Skeletal muscle satellite cell (primary cell): ENCODE results near the genes LIMS2 and UGGT1.

DNA sequence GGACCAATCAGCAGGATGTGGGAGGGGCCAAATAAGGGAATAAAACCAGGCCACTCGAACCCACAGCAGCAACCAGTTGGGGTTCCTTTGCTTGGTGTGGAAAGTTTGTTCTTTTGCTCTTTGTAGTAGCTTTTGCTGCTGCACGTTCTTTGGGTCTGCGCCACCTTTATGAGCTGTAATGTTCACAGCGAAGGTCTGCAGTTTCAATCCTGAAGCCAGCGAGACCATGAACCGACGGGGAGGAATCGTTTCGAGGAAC lies 14.2 kb downstream of the GPR17 start:
- CAGE, long polyA plus RNA = no peak

GRCh38 chr2:127675366-127676048 lies at the start of gene LIMS2:
TSS of gene LIMS2 (minus strand) at chr2:127675530.
- CAGE, long polyA plus RNA = no peak

DNA sequence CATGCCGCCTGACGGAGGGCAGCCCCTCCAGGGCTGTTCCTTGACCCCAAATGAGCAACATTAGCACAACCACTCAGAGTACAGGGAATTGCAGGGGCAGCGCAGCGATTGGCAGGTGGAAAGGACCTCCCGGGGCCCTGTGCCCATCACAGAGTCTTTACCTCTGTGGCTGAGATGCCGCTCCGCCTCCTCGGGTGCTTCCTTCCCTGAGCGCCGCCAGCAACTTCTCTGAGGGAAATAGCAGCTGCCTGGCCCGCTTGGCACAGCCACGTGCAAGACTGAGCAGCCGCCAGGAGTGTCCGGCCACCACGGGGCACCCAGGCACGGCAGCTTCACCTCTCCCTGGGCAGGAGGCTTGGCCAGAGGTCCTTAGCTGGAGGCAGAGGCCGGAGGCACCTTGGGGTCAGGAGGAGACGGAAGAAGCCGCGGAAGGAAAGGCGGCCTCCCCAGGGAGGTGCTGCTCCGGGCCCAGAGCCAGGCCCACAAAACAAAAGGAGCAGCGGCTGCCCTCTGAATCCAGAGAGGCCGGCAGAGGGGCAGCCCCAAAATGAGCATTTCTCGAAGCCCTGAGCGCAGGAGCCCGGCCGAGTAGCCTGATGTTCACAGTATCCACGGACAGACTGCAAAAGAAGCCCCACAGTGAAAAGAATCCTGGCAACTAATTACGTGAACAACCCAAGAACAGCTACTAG lies 6.0 kb upstream of the LIMS2 start:
- CAGE, long polyA plus RNA = no peak

- CAGE, long polyA plus RNA = no peak
Observed at GRCh38 chr2:127747629-127748962, 46.8 kb downstream of the SFT2D3 start.

DNA sequence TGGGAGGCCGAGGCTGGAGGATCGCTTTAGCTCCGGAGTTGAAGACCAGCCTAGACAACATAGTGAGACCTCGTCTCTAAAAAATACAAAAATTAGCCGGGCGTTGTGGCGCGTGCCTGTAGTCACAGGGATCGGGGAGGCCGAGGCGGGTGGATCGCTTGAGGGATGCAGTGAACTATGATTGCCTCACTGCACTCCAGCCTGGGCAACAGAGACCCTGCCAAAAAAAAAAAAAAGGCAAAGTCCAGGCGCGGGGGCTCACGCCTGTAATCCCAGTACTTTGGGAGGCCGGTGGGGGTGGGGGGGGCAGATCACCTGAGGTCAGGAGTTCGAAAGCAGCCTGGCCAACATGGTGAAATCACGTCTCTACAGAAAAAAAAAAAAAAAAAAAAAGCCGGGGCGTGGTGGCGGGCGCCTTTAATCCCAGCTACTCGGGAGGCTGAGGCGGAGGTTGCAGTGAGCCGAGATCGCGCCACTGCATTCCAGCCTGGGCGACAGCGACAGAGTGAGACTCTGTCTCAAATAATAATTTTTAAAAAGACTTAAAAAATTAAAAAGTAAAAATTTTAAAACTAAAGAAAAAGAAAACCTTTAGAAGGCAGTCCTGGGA lies 1.2 kb upstream of the POLR2D start:
- CAGE, long polyA plus RNA = no peak

DNA sequence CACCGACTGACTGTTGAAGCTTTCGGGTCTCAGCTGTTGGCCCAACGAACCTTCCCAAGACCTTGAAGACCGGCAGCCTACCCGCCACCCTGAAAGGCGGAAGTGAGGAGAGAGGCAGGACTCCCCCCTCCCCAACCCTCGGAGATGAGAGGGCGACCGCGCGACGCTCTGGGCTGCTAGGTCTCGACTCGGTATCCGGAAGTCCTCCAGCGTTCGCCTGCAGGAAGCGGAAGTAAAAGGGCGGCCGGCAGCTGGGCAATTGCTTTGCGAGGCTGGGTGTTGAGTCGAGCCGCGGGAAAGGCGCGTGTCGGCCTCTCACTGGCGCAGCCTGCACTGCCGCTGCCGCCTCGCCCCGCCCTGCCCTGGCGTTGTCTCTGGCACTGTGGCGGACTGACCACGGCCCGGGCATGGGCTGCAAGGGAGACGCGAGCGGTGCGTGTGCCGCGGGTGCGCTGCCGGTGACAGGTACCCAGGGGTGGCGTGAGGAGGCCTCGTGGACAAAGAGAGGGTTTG lies at the start of gene UGGT1:
UGGT1 (plus strand) TSS at position 250 of the 513 bp plus-strand sequence.
- CAGE, long polyA plus RNA = no peak

- CAGE, long polyA plus RNA = no peak
Observed at GRCh38 chr2:128292368-128292918, 26.2 kb downstream of the HS6ST1 start.

DNA sequence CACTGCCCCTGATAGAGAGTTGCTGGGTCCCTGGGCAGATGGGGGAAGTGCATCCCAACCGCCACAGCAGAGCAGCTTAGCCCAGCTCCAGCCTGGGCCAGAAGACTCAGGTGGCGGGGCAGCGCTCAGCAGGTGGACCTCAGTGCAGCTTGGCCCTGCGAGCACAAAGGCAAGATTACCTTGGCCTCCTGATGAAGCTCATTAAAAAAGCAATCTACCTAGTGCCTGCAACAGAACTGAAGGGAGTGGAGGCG lies 3.1 kb downstream of the HS6ST1 start:
- CAGE, long polyA plus RNA = no peak

DNA sequence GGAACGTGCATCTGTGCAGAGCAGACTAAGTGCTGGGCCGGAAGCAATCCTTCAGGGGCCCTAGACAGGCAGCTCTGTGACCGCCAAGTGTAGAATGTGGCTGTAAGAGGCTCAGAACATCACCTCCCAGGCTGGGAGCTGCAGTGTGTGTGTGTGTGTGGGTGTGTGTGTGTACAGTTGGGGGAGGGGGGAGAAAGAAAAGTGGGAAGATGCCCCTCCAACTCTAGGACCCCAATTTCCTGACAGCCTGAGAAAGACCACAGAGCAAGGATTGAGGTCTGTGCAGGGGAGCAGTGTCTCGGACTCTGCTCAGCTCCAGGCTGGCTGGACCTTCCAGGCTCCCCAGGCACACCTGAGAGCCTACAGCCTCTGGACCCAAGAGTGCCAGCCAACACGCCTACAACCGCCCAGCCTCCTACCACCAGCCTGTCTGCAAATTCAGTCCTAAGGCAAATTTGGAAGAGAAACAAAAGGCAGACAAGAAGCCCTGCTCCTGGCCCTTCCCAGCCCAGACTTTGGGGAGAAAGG lies 2.1 kb downstream of the HS6ST1 start:
- CAGE, long polyA plus RNA = no peak

DNA sequence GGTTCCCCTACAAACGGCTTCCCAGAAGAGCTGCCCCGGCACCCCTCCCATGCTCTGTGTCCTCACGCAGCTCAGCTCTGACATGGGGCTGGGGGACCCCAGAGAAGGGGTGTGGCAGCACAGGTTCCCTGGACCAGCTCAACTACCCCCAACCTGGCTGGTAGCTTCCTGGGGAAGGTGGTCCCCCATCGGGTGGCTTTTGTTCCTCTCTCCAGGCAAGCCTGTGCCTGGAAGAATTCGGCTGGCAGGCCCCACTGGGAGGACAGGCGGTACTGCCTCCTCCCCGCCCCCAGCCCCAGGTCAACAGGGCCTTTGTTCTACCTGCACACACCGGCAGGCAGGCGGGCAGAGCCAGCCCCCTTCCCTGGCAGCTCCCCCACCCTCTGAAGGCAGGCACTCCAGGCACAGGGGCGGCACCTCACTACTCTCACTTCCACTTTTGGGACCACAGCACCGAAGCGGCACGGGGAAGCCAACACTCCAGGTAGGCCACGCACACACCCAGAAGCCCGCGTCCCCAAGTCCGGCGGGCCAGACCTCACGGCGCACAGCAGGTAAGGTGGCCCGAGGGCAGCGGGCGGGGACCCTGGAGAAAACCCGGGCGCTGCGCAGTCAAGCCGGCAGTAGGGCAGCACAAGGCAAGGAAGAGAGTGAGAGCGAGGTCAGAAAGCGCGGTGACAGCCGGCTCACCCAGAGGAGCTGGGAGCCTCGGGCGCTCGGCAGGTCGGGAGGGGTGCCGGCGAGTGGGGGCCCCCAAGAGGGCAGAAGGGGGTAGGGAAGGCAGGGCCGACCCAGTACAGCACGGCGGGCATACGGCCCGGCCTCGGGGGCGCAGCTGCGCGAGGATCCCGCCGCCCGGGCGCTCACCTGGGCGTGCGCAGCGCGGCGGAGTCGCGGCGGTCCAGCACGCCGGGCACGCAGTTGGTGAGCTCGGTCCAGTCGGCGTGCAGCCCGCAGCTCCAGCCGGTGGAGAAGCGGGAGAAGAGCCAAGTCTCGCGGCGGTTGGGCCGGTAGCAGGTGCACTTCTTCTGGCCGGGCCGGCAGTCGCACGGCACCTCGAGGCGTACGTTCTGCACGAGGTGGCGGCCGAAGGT lies 1.2 kb downstream of the HS6ST1 start:
- CAGE, long polyA plus RNA = no peak

DNA sequence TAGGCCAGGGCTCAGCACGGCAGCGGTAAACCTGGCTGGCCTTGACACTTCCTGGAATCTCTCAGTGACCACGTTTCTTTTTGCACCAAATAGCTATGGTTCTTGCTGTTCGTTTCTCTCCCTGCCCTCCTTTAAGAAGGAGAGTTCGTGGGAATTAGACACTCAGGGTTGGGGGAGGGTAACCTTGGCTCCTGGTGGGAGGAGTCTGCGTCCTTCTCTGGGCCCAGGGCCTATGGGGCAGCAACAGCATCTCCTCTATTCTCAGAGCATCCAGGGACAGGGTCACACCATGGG lies 5.1 kb upstream of the HS6ST1 start:
- CAGE, long polyA plus RNA = no peak

DNA sequence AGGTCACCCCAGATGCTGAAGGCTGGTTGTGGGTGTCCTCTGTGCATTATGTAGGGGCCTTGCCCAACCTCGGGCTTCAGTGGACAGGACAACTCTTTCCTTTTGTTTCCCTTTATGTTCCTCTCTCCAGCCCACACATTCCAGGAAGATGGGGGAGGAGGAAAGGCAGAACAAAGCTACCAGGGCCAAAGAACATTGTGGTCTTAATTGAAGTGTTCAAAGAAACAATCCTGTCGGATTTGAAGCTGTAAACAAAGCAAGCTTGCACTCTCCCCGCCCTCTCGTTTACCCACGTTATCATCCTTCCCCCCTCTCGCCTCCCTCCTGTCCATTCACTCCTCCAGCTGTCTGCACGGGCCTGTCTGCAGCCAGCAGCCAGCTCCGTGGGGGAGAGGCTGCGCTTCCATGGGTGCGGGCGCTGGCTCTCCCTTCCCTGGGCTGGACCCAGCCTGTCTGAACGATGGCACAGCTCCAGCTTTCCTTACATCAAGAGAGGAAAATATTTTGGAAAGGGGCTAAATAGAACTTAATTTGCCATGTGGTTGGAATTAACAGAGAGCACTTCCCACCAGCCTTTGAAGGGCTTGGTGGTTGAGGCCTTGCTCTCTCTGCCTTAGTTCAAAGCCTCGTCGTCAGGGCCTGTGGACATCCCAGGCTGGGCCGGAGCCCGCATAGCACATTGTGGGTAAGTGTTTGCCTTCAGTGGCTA lies 60.5 kb upstream of the HS6ST1 start:
- CAGE, long polyA plus RNA = no peak

DNA sequence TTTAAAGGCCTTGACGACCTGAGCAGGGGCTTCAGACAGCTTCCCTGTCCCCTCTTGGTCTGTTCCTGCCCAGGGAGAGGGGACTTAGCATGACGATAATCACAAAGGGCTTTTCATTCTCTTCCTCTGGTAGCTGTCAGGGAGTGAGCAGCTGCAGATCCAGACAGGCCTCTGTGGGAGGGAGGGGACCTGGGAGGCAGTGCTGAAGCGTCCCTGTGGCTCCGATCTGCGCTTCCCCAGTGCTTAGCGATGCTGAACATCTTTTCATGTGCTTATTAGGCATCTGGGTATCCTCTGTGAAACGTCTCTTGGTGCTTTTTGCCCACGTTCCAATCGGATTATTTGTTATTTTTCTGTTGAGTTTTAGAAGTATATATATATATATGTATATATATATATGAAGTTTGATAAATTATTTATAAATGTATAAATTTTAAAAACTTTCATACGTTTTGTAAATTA lies 78.0 kb upstream of the HS6ST1 start:
- CAGE, long polyA plus RNA = no peak

DNA sequence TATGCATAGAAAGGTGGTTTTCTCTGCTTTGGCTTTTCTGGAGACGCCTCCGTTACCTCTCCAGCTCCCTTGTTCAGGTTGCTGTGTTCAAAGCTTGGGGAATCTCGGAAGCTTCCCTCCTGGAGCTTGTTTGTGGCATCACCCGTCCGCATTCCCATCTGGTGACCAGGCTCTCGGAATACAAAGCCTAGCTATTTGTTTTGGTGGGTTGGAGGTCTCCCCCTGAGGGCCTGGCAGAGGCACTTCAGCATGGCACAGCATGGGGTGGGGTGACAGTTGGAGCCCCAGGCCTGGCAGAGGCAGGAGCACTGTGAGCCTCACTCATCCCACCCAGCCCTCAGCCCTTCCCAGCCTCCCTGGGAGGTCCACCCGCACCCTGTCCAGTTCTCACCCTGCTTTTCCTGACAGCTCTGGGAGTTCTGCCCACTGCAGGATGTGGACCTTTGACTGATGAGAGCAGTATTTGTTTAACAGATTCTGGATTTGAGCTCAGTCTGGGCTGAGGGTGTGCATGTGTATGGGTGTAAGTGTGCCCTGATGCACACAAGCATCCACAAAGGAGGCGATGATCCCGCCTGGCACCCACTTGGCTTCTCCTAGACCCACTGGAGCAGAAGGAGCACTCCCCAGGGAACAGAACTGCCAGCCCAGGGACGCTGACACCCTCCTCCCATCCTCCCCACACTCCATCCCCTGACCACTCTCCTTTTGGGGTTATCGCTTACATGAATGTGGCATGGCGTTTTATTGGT lies 107.4 kb upstream of the HS6ST1 start:
- CAGE, long polyA plus RNA = no peak

- CAGE, long polyA plus RNA = no peak
Observed at GRCh38 chr2:128438023-128438322, 119.3 kb upstream of the HS6ST1 start.

- CAGE, long polyA plus RNA = no peak
Observed at GRCh38 chr2:128690317-128690889, 371.7 kb upstream of the HS6ST1 start.

GRCh38 chr2:129483358-129483666 lies 496.2 kb upstream of the RAB6C start:
- CAGE, long polyA plus RNA = no peak

DNA sequence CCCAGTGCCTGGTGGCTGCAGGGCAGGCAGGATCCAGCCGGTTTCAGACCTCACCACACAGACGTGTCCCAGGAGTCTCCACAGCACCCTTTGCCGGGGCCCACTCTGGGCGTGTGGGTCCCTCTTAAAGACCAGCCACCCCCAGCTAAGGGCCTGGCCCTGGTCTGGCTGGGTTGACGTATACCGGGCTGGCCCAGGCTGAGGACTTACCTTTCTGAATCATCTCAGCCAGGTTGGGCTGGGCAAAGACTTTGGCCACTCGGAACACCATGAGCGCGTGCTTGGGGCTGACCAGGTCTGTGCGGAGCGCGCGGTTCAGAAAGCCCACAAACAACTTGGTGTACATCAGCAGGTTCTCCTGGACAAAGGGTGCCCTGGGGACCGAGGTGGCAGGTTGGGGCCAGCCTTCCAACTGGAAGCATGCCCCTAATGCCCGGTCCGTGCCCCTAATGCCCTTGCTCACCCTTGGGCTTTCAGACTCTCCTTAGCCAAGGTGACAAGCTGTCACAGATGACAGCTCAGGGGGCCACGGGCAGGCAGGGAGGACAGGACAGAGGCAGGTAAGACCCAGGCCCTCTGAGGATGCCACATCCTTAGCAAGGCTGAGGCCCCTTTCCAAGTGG lies 10.1 kb upstream of the CCDC74B start:
- CAGE, long polyA plus RNA = no peak

DNA sequence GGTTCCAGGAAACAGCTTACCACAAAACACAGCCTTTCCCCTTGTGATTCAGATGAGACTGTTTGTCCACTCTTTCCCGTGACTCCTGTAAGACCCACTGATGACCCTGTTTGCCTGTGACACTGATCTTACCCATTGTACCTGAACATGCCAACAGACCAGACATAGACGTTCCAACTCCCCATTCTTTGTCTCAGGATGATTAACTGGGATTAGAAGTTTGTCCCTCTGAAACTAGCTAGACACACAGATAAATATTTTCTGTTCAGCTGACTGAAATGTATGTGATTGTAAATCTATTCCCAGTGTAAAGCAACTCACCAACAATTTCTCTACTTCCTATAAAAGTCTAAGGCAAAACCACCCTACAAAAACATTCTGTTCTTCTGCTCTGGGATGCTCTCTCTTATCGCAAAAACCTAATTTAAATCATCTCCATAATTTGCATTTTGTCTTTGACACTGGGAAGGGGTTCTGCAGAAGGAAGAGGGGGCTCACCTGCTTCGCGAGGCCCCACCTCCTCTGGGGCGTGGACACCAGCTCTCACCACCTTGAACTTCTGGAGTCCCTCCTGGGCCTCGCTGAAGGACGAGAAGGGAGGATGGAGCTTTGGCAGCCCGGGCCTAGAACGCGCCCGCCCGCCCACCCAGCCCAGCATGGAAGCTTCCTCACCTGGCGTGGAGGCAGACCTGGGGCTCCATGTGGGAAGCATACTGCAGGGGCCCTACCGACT lies 629 bp downstream of the CCDC115 start:
- CAGE, long polyA plus RNA = no peak

DNA sequence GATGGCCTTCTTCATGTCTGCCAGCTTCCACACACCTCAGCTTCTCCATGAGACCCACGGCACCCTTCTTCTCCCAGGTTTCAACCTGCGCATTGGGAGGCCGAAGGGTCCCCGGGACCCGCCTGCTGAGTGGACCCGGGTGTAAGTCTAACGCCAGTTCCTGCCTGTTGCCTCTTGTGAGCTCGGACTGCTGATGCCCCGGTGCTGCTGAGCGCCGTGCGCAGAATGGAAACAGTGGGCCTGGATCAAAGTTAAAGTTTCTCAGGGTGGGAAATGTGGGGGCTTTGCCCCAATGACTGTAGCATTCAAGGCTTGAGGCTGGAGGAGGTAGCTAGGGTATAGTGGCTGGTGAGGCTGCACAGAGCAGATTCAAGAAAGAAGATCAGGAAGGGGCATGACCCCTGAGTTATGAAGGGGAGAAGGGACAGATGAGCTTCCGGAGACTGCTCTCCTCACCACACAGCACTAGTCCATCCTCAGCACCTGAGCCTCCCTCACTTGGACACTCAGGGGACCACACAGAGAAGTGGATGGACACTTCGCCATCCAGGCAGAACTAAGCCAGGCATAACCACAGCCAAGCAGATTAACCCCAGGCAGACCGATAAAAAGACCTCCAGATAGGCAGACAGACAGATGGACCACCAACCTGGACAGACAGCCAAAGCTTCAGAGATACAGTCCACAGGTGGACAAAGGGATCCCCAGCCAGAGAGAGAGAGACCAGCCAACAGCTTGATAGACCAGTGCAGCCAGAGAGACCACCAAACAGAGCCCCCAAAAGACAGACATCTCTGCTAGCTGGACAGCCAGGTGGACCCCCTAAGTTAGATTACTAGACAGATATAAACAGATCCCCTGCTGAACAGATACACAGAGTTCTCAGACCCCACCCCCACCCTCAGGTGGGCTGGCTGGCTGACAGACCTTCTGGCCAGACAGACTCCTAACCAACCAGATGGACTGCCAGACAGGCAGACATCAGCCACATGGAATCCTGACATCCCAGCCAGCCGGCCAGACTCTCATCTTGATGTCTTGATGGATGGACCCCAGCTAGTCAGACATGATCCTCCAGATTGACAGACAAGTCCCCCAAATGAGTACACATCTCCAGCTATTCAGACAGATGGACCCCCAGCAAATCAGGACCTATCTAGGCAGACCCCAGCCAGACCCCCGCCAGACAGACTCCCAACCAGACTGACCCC lies 17.6 kb downstream of the PTPN18 start:
- CAGE, long polyA plus RNA = no peak